Colon Carcinoma Metastatic in the Brain (tissue), 2 donors: Measurements from ENCODE around the genes SMG8 and CA4.

- PRO-cap, 2 experiments: no peak in any of the 2 experiments
Measured at GRCh38 chr17:58538992-58539363, 5.2 kb downstream of the SEPTIN4 start.

DNA sequence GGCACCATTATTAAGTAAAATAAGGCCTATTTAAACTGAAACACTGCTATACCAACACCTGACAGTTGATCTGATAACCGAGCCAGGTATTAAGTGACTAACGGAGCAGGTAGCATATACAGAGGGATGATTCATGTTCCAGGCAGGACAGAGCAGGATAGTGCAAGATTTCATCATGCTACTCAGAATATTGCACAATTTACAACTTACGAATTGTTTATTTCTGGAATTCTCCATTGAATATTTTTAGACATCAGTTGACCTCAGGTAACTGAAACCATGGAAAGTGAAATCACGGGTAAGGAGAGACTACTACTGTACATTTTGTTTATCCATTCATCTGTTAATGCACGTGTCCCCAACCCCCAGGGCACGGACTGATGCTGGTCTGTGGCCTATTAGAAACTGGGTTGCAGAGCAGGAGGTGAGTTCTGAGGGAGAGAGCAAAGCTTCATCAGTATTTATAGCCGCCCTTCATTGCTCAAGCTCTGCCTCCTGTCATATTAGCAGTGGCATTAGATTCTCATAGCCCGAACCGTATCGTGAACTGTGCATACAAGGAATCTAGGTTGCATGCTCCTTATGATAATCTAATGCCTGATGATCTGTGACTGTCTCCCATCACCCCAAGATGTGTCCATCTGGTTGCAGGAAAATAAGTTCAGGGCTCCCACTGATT is 14.4 kb upstream of the PPM1E start:
- PRO-cap, 2 experiments: no peak in any of the 2 experiments

DNA sequence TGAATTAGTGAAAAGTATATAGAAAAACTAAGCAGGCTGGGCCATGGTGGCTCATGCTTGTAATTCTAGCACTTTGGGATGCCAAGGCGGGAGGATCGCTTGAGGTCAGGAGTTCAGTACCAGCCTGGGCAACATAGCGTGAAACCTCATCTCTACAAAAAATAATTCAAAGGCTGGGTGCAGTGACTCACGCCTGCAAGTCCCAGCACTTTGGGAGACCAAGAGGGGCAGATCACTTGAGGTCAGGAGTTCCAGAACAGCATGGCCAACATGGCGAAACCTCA is 15.4 kb upstream of the TRIM37 start:
- PRO-cap, 2 experiments: no peak in any of the 2 experiments

GRCh38 chr17:59209892-59210737 is at the start of gene SMG8:
Gene SMG8 (plus strand): TSS chr17:59210035.
- PRO-cap, 2 experiments: peak in 2 of 2 experiments; most common plus-strand start chr17:59210016 (in 1); most common minus-strand start chr17:59209963 (in 2)

- PRO-cap, 2 experiments: no peak in any of the 2 experiments
Measured at GRCh38 chr17:59362153-59362818, 30.8 kb downstream of the YPEL2 start.

DNA sequence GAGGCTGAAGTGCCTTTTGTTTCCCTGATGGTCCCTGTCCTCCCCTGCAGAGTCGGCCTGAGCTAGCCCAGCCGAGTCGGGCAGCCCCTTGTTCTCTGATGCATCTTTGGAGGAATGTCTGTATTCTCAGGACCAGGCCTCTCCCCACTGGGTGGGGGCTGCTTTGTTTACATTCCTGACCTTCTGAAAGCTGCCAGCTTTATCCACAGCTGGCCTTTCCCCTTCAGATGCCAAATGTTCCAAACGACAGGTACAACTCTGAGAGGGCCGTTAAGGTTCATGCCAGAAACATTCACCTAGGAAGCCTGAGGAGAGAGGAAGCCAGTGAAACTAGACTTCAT is 35.0 kb downstream of the YPEL2 start:
- PRO-cap, 2 experiments: no peak in any of the 2 experiments

GRCh38 chr17:59372104-59373018 is 40.9 kb downstream of the YPEL2 start:
- PRO-cap, 2 experiments: peak in 2 of 2 experiments; most common plus-strand start chr17:59372579 (in 2)

DNA sequence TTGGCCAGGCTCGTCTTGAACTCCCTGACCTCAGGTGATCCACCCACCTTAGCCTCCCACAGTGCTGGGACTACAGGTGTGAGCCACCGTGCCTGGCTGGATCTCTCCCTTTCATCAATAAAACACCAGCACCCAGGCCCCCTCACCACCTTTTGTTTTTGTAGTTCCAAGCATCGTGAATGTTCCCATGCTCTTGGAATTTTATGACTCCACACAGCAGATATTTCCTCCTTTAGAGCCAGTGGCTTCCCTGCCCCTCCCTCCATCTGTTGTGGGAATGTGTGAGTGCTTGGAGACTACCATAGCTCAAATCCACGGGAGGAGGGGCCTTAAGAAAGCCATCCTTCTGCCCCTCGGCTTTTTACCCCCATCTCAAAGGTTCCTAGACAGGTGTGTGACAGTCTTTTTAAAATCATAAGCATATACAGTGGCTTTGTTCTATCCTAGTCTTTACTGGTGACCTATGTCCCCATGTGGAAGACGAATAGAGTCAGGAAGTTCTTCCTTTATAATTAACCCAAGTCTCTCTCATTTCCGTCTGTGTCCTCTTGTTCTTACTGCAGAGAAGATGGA is 47.2 kb downstream of the YPEL2 start:
- PRO-cap, 2 experiments: no peak in any of the 2 experiments

DNA sequence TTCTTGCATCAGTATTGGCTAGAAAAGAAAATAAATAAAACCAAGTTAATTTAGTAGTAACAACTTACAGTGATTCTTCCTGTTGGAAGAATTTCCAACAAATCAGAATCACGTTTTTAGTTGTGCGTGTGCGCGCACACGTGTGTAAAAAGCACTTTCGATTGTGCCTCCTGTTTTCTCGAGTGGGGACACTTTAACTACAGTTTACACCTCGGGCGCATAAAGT is 69.1 kb downstream of the YPEL2 start:
- PRO-cap, 2 experiments: no peak in any of the 2 experiments

DNA sequence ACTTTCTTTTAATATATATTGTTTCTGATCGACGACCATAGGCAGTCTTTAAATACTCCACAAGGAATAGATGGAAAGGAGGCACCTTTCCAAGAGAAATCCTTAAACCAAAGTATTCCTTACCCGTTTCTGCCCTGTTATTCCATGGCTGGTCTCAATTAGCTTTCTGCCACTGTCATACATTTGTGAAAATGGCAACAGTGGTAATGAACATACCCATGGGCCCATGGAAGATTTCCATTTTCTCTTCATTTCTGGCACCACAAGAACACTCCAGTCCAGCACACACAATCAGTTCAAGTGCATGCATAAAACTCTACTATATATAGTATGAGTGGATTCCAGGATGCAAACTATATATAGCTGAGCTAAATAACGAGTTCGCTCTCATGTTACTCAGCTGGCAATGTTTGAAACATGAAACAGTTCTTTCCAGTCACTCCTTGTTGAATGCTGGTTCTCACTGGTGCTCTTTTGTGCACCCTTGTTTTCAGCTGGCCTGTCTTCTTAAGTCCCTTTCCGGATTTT is 75.3 kb upstream of the DHX40 start:
- PRO-cap, 2 experiments: no peak in any of the 2 experiments

GRCh38 chr17:59517312-59517652 is 48.1 kb upstream of the DHX40 start:
- PRO-cap, 2 experiments: no peak in any of the 2 experiments

GRCh38 chr17:59566015-59566929 is 862 bp downstream of the DHX40 start:
- PRO-cap, 2 experiments: no peak in any of the 2 experiments

DNA sequence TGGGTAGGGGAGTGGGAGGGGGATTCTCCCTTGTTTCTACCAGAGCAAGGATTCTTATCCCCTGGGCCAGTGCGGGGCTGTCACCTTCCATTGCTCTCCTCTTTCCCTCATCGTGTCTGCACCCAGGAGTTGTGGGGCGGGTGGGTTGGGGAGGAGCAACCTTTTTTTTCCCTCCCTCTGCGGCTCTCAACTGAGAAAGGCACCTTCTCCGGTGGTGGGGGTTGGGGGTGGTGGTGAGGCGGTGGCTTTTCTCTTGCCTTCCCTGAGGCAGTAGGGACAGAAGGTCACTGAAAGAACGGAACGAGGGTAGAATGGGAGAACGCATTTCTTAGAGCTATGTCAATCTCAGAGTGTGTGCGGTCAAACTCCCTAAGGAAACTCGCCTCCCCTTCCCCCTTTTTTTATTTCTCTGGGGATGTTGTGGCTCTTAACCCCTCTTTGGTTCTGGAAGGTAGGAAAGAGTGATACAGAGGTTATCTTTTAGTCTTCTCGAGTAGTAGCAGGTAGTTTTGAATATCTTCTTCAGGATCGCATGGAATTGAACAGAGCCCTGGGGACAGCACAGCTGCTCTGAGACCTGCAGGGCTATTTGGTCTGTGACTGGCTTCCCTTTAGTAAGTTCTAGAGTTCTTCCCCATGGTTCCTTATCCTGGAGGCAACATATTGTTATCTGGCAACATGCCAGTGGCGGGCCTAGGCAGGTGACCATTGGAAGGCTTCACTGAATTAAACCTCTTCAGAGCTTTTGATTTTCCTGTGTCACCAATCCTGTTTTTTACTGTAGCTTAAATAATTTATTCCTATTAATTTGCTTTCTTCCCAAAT is 1.0 kb downstream of the CLTC start:
- PRO-cap, 2 experiments: peak in 2 of 2 experiments; most common plus-strand start position 279 of the sequence (in 1); most common minus-strand start position 118 of the sequence (in 2)

GRCh38 chr17:59840340-59840560 is 52.5 kb downstream of the TUBD1 start:
- PRO-cap, 2 experiments: no peak in any of the 2 experiments

- PRO-cap, 2 experiments: no peak in any of the 2 experiments
Measured at GRCh38 chr17:59910287-59910657, 17.4 kb downstream of the RPS6KB1 start.

DNA sequence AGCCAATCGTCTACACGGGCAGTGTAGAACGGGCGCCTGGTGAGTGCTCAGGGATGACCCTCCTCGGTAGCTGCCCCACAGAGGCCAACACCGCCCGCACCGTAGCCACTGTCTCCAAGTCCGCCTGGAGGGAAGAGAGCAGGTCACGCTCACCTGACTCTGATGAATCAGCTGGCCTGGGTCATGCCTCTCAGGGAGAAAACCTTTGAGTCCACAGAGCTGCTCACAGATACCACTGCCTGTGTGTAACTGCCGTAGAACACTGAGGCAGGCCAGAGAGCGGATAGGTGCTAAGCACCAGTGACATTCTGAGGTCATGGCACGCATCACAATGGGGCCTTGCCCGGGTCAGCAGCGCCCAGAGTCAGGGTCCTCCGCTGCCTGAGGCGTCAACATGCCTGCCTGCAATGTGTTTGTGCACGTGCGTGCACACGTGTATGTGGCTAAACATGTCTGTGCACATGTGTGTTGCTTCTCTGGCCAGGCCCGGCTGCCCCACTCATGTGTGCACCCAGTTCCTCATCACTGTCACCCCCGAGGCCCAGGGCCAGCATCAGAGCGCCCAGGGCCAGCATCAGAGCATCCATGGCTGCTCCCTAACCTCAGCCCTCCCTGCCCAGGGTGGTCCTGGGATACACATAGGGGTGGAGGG is 54.4 kb upstream of the RNFT1 start:
- PRO-cap, 2 experiments: no peak in any of the 2 experiments

- PRO-cap, 2 experiments: no peak in any of the 2 experiments
Measured at GRCh38 chr17:60077909-60078522, 705 bp downstream of the HEATR6 start.

GRCh38 chr17:60140747-60142034 is 8.6 kb upstream of the CA4 start:
- PRO-cap, 2 experiments: peak in 1 of 2 experiments; most common minus-strand start chr17:60141635 (in 1)

DNA sequence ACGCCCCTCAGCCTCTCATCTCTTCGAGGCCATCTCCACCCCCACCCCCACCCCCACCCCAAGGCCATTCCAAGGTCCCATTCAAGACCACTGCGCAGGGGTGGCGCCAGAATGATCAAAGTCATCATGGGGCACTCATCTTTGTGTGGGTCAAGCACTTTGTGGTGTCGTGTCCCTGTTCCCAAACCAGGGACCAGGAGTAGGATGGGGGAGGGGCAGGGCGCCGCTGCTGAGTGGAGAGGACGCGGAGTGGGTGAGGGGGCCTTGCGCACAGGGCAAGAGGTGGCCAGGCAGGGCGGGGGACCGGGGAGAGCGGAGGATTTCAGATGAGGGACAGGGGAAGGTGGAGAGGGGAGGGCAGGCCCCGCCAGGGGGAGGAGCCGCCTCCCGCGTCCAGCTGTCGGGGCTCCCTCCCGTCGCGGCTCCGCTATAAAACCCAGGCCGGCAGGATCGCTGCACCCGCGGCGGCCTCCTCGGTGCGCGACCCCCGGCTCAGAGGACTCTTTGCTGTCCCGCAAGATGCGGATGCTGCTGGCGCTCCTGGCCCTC is at the start of gene CA4:
Gene CA4 (plus strand): TSS at position 458 of the 549 bp plus-strand sequence.
- PRO-cap, 2 experiments: peak in 1 of 2 experiments; most common plus-strand start position 458 of the sequence (in 1); most common minus-strand start position 425 of the sequence (in 1)

- PRO-cap, 2 experiments: no peak in any of the 2 experiments
Measured at GRCh38 chr17:60231521-60231742, 81.7 kb downstream of the CA4 start.